ENCODE data around the gene IARS1.

DNA sequence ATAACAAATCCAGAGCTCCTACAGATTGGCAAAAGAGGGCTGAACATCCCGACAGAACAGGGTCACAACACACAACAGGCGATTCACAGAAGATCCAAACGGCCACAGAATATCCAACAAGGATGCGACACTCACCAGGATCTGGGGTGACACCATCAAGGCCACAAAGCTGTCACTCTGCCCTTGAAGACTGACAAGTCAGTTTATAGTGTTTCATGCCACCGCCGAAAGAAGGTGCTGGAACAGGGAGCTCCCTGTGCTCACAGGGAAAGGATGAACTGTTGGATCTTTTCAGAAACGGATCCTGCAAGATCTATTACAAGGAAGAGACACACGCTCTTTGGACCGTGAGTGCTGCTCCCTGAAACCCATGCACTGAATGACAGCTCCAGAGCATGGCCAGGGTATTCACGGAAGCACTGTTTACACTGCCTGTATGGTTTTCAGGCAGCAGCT is 53.0 kb downstream of the SEMA4D start:
- PRO-cap, result no peak

DNA sequence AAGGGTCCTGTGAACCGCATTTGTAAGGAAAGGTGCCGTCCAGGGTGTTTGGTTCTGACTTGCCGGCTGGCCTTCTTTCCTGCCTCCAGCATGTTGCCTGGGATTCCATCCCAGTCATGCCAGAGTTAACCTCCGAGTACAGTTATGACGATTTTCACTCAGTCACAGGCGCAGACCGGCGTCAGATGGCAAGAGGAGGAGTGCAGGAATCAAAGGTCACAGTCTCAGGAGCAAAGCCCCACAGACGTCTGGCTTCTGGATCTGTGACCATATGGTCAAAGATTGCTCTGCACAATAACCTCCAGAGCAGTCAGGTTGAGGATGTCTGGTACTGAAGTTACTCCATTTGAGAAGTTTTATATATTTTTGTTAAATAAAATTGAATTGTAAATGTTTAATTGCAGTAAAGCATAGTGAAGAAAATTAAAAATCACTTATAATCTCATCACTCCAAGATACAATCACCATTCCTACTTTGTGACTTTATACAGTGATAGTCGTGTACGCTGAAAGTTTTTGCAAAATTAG is 5.8 kb upstream of the GADD45G start:
- PRO-cap, result no peak

DNA sequence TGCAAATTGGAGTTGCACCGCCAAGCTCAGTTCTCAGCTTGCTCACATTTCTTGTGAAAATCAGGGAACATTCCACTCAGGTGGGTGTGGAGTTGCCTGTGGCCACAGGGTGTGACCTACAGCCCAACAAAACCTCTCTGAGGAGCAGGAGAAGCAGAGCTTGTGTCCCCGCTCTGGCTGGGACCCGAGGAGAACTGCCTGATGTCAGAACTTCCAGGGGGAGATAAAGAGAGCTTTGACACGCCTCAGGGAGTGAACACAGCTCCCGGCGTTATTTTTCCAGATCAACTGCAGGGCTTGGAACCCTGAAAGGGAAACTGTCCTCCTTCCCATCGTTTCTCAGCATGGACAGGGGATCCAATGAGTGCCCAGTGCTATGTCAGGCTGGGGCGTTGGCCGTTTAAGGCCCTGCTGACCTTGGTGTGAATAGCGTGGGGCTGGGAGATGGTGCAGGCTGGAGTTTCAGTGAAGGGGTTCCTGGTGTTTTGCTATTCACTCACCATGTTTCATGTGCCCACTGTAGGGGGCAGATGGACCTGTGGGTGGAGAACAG is 21.9 kb downstream of the GADD45G start:
- PRO-cap, result no peak

- PRO-cap, result bidirectional peak, plus-strand start at chr9:89662200, minus-strand start at chr9:89662073
Observed at GRCh38 chr9:89661929-89662657, 57.3 kb downstream of the GADD45G start.

- PRO-cap, result no peak
Observed at GRCh38 chr9:89669361-89669899, 64.6 kb downstream of the GADD45G start.

- PRO-cap, result no peak
Observed at GRCh38 chr9:89721326-89721766, 116.5 kb downstream of the GADD45G start.

- PRO-cap, result no peak
Observed at GRCh38 chr9:89801763-89802221, 197.0 kb downstream of the GADD45G start.

DNA sequence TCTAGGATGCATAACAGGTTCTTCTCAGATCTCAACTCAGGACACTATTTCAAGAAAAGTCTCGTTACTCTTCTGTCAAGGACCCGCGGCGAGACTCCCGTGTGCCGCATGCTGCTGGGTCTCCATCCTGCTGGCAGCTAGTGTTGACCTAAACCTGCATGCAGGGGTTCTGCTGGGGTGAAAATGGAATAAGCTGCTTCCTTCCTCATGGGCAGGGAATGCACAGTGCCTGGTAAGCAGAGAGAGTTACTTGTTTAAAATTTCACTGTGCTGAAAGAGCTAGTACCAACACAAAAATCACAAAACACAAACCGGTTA is 416.5 kb downstream of the GADD45G start:
- PRO-cap, result no peak

GRCh38 chr9:90169302-90169718 is 473.3 kb downstream of the DIRAS2 start:
- PRO-cap, result no peak

GRCh38 chr9:90878580-90879102 is 77.0 kb downstream of the SYK start:
- PRO-cap, result no peak

- PRO-cap, result no peak
Observed at GRCh38 chr9:91300159-91300661, 61.5 kb downstream of the AUH start.

DNA sequence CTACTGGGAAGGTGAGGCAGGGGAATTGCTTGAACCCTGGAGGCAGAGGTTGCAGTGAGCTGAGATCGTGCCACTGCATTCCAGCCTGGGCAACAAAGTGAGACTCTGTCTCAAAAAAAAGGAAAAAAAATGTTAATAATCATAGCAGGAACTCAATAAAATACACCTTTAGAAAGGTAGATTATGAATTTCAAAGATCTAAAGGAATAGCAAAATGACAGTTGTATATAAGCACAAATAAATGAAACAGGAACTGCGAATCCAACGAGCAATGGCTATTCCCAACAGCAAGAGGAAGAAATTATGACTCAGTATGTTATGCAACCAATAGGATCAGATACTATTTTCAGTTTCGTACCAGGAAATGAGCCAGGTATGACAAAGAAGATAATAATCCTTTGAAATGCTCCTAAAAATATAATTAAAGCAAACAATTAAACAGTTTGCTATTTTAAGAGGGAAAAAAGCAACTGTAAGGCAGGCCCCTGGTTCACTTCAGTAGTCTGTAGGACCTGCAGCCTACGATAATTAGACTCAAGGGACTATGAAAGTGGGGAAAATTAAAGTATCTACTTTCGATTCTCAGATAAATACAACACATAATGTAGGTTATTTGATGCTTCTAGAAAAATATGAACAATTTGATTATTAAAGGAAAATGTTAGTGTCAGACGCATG is 58.9 kb downstream of the AUH start:
- PRO-cap, result no peak

DNA sequence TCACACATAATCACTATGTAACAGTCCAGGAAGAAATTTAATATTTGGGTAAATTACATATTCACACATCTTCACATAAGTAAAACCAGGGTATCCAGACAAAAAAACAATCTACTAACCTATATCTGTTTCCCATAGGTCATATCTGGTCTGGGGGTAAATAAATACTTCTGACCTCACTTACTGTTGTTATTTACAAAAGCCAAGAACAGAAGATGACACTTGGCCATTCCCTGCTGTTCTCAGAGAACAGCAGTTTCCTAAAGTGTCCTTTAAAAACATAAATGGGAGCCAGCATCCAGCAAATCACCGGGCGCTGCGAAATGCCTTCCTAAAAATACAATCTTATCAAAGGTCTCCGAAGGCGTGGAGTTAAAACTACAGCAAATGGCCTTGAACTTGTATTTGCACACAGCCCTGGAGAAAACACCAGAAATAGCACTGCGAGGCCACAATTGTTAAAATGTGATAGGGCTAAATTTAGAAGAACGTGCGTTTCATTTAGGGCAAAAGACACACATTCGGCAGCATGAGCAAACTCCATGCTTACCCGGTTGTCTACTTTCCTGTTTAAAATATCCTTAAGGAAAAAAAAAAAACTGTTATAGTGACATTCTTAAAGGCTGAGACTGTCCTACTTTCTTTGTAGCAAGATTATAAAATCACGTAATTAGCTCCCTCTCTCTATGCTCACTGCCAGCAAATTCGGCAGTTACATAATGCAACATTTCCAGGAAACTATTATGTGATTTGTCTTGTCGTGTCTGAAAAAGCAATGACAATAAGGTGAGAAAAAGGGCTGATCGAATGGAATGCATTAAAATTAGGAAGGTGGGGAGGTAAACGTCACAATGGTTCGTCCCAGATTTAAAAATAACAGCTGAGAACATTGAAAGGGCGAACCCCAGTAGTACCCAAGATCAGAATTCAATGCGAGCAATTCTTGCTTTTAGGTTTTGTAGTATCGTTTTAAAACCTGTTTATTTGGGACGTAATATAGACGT is 1.4 kb downstream of the NFIL3 start:
- PRO-cap, result no peak

GRCh38 chr9:91517608-91517816 is 93.9 kb upstream of the NFIL3 start:
- PRO-cap, result no peak

DNA sequence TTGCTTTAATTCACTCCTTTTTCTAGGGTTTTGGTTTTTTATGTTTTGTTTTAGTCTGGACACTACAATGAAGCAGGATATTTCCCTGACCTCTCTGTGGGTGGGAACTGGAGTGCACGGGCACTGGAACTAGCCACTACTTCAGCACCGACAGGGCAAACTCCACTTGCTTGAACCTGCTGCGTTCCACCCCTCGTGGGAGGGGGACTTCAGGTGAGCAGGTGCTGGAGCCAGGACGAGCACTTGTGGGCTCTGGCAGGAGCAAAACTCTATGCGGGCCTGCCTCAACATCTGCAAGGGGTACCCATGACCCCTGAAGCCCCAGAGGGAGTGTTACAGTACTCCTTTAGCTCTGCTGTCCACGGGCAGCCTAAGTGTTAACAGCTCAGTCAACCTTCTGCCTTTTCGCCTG is 144.0 kb upstream of the NFIL3 start:
- PRO-cap, result no peak

DNA sequence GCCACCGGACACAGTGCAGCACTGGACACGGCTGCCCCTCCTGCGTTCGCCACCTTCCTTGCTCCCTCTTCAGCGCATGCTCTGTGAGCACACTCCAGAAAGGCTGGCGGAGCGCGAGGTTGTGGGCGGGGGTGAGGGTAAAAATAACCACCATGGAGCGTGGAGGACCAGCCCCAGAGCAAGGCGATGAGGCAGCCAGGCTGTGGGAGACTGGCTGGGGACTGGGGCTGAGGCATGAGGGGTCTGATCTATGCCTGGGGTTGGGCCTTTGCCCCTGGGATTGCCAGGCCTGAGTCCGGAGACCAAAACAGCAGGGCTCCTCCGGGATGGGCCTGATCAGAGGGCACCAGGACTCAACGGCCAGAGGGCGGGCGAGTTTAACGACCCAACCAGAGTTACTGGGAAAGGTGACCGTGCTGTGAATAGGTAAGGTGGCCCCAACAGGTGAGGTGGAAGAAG is 97.1 kb downstream of the ROR2 start:
- PRO-cap, result no peak

GRCh38 chr9:91948083-91949293 is 1.5 kb downstream of the ROR2 start:
- PRO-cap, result bidirectional peak, plus-strand start at chr9:91948247, minus-strand start at chr9:91948256; bidirectional peak, plus-strand start at chr9:91948635, minus-strand start at chr9:91948481; bidirectional peak, plus-strand start at chr9:91948920, minus-strand start at chr9:91948728; bidirectional peak, plus-strand start at chr9:91949134, minus-strand start at chr9:91949044

DNA sequence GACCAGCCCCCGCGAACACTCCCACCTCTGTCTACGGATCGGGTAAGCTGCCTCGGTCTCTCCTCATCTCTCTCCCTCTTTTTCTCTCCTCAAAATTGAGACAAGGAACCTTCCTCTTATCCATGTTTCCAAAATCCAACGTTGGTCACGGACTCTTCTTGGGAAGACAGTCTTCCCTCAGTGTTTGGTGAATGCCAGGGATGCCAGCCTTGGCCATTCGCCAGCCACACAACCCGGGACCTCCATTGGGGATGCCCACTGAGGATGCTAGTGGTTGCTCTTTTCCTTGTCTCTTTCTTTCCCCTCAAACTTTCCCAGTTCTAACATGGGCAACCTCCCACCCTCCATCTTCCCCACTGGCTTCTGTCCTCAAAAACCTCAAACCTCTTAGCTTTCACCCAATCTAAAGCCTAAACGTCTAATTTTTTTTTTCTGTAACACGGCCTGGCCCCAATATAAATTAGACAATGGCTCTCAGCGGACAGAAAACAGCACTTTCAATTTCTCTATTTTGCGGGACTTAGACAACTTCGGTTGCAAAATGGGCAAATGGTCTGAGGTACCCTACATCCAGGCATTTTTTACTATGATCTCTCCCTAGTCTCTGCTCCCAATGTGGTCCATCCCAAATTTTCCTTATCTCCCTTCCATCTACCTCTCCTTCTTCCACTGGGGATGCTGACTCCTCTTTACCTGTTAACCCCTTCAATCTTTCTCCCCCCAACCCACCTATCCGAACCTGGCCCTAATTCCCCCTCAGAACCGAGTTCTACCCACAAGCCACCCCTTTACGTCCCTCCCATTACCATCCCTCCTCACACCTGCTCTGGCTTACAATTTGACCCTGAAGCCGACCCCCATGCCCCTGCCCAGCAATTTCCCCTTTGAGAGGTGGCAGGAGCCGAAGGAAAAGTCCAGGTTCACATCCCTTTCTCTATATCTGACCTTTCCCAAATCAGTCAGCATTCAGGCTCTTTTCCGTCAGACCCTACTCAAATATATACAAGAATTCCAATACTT is 42.7 kb downstream of the SPTLC1 start:
- PRO-cap, result no peak

GRCh38 chr9:92293347-92294247 is at the start of gene IARS1:
Gene IARS1 (minus strand): TSS chr9:92293697.
- PRO-cap, result bidirectional peak, plus-strand start at chr9:92293957, minus-strand start at chr9:92293698

DNA sequence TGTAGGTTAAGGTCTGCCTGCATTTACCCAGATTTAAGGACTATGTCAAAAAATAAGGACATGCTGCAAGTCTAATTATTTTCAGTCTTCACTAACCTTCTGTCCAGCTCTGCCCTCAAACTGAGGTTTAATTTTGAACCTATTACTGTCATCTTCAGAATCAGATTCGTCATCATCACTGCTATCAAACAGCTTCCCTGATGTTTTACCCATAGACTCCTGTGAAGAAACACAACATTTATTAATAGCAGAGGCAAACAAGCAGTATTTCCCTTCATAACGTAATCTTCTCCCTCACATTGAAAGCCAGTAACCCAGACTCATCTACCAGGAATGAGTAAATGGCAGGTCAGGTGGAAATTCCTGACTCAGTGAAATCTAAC is 14.7 kb downstream of the NOL8 start:
- PRO-cap, result no peak

All from LUHMES (cell line).